ENCODE data around the genes KCNJ11, LDHC, TSG101, IGSF22 and MRGPRX1.

GRCh38 chr11:17224736-17225292 lies 17.0 kb upstream of the PIK3C2A start:
- PRO-cap = no peak

DNA sequence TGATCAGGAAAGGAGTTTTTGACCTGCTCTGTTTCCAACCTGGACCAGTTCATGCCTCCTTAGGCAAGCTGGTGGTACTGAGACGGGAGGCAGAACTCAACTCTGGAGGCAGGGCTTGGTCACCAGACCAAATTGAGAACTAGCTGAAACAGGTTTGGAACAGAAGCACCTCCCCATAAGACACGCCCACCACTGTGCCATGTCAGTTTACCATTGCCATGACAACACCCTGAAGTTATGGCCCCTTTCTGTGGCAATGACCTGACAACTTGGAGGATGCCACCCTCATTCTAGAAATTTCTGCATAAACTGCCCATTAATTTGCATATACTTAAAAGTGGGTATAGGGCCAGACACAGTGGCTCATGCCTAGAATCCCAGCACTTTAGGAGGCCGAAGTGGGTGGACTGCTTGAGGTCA lies 2.6 kb upstream of the NUCB2 start:
- PRO-cap = no peak

DNA sequence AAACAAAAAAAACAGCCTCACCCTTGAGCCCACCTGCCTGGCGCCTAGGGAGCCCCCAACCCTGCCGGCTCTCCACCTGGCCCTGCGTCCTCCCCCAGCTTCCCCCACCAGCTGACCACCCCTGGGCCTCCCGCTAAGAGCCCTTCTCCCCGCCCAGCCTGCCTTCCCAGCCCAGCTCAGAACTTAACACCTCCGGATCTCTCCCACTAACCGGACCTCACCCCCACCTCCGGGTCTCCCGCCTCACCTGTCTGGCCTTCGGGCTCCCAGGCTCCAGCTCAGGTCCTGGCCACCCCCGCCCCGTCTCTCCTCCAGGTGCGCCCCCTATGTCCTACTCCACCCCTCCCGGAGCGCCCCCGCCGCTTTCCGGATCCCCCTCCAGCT lies at the start of gene KCNJ11:
KCNJ11 (minus strand) TSS at position 66 of the 384 bp plus-strand sequence.
- PRO-cap = no peak

DNA sequence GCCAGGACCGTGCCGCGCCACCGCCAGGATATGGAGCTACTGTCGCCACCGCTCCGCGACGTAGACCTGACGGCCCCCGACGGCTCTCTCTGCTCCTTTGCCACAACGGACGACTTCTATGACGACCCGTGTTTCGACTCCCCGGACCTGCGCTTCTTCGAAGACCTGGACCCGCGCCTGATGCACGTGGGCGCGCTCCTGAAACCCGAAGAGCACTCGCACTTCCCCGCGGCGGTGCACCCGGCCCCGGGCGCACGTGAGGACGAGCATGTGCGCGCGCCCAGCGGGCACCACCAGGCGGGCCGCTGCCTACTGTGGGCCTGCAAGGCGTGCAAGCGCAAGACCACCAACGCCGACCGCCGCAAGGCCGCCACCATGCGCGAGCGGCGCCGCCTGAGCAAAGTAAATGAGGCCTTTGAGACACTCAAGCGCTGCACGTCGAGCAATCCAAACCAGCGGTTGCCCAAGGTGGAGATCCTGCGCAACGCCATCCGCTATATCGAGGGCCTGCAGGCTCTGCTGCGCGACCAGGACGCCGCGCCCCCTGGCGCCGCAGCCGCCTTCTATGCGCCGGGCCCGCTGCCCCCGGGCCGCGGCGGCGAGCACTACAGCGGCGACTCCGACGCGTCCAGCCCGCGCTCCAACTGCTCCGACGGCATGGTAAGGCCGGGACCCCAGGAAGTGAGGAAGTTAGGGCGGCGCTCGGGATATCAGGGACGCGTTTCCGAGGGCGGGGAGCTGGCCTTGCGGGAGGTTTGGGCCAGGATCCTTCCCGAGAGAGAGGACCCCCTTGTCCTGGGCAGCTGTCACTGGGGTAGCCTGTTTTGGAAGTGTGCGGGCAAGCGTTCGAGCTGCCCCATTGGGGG lies 615 bp downstream of the MYOD1 start:
- PRO-cap = no peak

GRCh38 chr11:17921680-17922377 lies 91.0 kb downstream of the SERGEF start:
- PRO-cap = no peak

- PRO-cap = no peak
These were observed 1.8 kb downstream of the HPS5 start for GRCh38 chr11:18320097-18320491.

GRCh38 chr11:18398871-18399323 lies 4.5 kb downstream of the LDHA start:
- PRO-cap = no peak

- PRO-cap = bidirectional peak, plus-strand start at chr11:18412343, minus-strand start at chr11:18412157
These were observed at the start of gene LDHC for GRCh38 chr11:18412078-18412435. Gene LDHC, plus strand, starts transcription at chr11:18412318.

DNA sequence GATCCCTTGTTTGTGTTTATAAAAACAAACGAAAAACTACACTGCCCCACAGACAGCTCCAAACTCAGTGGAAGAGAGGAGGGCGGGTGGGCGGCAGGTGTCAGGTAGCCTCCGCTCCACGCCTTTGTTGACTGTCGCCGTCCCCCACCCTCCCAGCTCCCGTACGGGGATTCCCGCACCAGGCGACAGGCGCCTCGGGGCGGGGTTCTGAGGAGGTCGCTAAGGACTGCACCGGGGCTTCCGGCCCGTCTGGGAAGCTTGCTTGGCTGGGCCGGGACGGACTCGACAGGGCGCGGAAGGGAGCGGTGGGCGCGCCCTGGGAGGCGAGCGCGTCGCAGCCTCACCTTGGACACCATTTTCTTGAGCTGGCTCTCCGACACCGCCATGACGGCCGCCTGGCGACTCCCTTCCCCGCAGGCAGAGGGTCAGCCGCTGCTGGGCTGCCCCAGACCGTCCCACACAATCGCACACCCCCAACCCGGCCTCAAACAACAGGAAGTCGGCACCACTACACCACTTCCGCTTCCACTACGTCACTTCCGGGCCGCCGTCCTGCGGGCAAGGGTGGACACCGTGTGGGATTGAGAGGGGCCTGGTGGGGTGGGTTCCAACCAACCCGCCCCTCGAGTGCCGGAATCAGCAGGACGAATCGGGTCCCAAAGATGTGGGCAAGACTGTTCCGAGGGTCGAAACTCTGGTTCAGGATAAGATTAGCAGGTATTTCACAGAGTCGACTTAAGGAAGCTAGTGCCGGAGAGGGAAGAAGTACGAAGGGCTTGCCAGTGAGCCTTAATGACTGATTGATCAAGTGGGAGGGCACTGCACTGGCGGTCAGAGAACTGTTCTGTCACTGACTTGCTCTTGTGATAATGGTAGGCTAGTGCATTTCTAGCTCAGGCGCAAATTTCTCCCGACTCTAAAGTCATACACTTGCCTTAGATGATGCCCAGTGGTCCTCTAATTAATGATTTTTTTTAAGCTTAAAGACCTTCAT lies at the start of gene TSG101:
TSG101 (minus strand) TSS at position 512 of the 994 bp plus-strand sequence.
- PRO-cap = bidirectional peak, plus-strand start at position 222 of the sequence, minus-strand start at position 129 of the sequence; bidirectional peak, plus-strand start at position 598 of the sequence, minus-strand start at position 465 of the sequence

- PRO-cap = no peak
These were observed 6.1 kb downstream of the MISFA start for GRCh38 chr11:18605323-18606377.

DNA sequence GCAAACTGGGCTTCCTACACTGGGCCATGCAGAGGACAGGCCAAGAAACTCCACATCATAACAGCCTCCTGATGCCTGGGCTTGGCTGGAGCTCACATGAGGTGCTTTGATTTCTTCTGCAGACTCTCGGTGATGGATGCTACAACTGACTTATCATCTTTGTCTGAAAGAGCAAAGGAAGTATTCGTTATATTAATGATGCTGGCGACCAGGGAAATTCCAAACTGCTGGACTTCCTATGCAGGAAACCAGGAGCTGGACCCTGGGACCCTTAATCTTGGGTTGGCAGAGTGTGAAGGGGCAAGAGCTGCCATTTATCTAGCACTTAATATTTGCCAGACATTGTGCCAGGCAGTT lies 5.8 kb downstream of the TMEM86A start:
- PRO-cap = no peak

DNA sequence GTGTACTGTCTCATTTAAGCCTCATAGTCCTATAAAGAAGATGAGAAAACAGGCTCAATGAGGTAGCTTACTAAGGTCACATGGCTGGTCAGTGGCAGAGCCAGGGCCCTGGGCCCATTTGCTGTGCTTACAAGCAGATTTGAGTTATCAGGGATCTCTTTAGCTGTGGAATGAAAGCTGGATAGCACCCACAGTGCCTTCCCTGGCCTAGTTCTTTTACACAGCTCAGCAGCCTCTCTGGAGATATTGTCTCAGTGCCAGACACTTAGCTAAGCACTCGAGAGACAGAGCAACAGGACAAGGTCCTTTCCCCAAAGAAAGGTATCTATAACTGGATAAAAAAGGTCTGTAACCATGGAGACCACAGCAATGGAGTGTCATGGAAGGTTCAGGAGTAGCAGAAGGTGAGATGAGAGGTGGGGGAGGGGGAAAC lies 6.2 kb downstream of the TMEM86A start:
- PRO-cap = no peak

DNA sequence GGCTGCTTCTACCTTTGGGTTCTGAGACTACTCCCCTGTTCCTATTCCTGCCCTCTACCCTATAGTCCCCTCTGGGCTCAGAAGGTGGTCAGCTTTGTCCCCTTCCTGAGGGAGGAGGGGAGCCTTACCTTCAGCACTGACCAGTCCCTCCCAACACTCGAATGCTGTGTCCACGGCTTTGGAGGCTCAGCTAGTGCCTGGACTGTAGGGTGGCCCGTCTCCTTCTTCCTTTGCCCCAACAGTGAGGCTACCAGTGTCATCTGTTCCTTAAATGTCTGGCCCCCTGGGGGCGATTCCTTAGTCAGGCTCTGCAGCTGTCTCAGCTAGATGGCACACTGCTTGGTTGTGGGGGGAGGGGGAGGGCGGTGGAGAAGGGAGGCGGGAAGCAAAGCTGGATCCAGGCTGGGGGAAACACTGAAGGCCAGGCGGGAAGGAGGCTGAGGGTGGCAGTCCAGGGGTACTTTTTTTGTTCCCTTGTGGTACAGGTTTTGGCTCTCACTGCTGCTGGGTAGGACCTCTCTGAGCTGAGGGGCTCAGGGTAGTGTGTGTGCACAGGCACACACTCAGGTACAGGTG lies at the start of gene IGSF22:
IGSF22 (minus strand) TSS at position 243 of the 576 bp plus-strand sequence.
- PRO-cap = no peak

- PRO-cap = no peak
These were observed 27.7 kb downstream of the PTPN5 start for GRCh38 chr11:18763745-18764502.

DNA sequence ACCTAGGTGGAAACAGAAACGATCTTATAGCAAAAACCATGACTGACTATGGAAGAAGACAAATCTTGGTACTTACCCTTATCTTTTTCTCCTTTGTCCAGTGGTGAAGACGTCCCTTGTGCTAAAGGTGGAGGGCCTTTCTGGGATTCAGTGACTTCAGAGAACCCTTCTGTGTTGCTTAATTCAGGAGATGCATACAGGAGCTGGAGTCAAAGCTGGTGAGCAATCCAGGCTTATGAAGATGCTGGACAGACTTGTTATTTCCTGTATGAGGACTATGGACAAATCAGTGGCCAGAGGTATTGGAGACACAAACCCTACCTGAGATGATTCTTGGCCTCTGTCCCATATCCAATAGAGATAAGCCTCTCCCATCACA lies at the start of gene MRGPRX1:
MRGPRX1 (minus strand) TSS at position 211 of the 379 bp plus-strand sequence.
- PRO-cap = no peak

DNA sequence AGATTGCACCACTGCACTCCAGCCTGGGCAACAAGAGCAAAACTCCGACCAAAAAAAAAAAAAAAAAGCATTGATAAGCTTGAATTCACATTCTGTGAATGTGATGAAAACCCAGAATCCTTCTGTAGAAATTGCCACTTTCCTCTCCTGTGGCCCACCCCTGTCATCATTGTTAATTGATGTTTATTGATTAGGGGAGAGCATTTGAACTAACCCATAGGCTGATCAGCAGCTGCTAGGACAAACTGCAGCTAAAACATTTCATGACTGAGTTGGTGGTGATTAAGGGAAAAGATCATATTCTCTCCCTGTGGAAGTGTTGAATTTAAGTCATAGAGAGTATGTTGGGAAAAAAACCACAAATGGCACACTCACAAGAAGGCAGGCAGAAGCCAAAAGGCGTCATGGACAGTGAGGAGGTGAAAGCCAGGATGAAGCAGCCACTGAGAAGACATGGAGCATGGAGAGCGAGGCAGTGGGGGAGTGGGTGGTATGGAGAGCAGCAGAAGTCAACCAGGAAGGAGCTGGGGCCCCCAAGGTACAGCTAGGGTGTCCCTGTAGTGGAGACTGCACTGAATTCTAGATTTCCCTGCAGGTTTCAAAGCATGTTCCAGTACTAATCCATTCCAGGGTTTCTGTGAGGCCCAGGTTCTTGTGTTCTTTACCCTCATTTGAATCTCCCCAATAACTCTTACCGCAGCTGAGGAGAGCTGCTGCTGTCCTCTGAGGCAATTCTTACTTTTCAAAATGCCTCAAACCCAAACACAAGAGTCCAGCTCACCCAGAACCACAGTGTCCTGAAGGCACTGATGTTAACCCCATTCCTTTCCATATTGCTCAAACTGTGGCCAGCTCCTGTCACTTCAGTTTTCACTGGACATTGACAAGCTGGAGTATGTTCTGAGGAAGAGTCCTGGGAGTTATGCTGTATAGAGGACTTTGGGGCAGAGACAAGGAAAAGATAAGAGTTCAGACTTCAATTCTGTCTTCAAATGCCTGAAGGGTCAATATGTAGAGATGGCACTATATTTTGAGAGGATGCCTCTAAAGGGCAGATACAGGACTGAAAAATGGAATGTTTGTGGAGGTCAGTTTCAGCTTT lies 191.8 kb upstream of the E2F8 start:
- PRO-cap = no peak

DNA sequence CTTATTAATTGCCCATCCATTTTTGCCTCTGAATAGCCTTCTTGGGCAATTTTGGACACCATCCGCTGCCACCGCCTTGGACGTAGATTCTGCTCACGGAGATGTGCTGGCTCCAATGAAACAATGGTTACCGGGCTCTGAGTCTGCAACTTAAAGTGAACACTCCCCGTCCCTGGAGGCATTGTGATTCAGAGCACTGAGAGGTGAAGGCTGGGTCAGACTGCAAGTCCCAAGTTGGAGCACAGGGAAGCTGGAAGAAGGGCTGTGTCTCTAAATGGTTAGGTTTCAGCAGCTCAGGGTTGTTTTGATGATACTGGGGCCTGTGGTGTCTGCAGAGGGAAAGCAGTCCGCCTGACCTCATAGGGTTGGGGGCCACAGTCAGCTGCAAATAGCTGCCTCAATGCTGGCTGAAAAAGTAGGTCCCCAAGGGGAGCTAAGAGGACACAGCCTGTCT lies 213.2 kb upstream of the E2F8 start:
- PRO-cap = no peak

- PRO-cap = no peak
These were observed 234.3 kb upstream of the E2F8 start for GRCh38 chr11:19474819-19475769.

- PRO-cap = no peak
These were observed 116.5 kb upstream of the NAV2 start for GRCh38 chr11:19595817-19596885.

DNA sequence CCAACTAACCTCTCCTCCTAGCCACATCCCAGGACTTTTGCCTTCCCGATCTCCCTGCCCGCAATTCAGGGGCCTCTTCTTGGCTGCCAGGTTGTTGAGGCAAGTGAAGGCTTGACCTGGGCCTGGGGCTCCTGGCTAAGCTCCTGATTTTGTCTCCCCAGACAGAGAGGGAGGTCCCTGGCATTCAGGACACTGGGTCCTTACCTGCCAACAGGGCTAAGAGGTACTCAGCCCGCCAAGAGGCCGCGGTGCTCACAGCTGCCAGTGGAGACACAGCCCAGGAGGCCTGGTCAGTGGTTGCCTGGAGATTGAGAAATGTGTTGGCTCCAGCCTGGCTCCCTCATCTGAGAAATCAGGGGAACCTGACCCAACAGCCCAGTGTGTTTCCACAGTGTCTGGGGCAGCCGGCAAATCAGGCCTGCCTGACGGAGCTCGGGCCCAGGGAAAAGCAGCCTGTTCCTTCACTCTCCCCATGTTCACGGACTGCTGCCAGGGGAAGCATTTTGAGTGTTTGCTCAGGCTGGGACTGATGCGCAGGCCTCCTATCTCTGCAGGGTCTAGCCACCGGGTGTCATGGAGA lies 79.4 kb upstream of the NAV2 start:
- PRO-cap = no peak